ENCODE measurements around the genes BMP2K and RASGEF1B.

DNA sequence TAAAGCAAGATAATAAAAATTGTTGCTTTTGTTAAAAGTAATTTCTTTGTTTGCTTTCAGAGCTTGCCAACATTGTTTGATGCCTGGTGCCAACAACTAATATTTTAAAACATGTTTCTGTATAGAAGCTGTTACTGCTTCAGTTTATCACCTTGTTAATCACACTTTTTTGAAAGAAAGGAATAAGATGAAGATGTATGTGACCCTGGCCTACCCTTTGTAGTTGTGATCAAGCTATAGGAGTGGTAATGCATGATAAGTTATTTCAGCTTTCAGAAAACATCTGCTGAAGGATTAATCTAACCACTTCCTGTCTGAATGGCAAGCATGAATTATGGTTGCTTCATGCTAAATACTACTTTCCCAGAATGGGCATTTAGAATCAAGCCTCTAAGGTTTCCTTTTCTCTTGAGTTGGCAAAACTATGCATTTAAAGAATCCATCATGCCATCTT, 58.9 kb downstream of the ANXA3 start:
- PRO-cap: no peak
- RAMPAGE, long total RNA: no peak

GRCh38 chr4:78633943-78634641, 82.5 kb downstream of the ANXA3 start:
- PRO-cap: no peak
- RAMPAGE, long total RNA: no peak

GRCh38 chr4:78775039-78776164, 748 bp upstream of the BMP2K start:
- PRO-cap: unidirectional peak, minus-strand start at chr4:78775589; bidirectional peak, plus-strand start at chr4:78776060, minus-strand start at chr4:78775905
- RAMPAGE, long total RNA: no peak

DNA sequence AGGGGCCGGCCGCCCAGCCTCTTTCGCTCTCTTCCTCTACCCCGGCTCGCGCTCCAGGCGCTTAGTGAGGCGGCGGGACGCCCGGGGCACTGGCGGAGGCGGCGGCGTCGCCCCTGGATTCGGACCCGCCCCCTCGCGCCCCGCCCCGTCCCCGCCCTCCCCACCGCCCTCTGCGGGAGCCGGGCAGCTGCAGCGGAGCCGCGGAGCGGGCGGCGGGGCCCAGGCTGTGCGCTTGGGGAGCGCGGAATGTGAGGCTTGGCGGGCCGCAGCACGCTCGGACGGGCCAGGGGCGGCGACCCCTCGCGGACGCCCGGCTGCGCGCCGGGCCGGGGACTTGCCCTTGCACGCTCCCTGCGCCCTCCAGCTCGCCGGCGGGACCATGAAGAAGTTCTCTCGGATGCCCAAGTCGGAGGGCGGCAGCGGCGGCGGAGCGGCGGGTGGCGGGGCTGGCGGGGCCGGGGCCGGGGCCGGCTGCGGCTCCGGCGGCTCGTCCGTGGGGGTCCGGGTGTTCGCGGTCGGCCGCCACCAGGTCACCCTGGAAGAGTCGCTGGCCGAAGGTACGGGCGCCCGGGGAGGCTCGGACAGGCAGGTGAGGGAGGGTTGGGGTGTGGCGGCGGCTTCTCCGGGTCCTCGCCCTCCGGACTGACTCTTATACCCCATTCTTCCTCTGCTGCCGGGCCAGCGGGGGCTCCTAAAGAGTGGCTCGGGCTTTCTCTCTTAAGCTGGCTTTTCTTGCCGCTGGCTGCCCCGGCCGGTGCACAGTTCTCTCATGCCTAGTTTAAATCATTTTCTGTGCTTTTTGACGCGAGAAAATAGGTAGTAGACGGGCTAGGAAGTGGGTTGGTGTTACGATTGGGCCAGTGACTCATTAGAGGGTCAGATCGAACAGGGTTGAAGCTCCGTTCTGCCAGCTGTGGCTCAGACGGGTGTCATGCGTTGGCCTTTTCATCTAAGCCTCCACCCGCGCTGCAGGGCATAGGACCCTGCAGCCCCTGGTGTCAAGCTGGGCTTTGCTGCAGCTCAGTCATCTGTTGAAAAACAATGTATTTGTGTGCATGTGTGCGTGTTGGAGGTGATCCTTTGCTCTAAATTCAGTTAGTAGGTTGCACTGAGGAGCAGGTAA, at the start of gene BMP2K:
Gene BMP2K (plus strand): TSS at position 186 of the 1,123 bp plus-strand sequence.
- PRO-cap: bidirectional peak, plus-strand start at position 186 of the sequence, minus-strand start at position 66 of the sequence; bidirectional peak, plus-strand start at position 659 of the sequence, minus-strand start at position 644 of the sequence; bidirectional peak, plus-strand start at position 868 of the sequence, minus-strand start at position 792 of the sequence; bidirectional peak, plus-strand start at position 921 of the sequence, minus-strand start at position 920 of the sequence
- RAMPAGE, long total RNA: no peak

GRCh38 chr4:78797481-78798733, 21.8 kb downstream of the BMP2K start:
- PRO-cap: no peak
- RAMPAGE, long total RNA: no peak

DNA sequence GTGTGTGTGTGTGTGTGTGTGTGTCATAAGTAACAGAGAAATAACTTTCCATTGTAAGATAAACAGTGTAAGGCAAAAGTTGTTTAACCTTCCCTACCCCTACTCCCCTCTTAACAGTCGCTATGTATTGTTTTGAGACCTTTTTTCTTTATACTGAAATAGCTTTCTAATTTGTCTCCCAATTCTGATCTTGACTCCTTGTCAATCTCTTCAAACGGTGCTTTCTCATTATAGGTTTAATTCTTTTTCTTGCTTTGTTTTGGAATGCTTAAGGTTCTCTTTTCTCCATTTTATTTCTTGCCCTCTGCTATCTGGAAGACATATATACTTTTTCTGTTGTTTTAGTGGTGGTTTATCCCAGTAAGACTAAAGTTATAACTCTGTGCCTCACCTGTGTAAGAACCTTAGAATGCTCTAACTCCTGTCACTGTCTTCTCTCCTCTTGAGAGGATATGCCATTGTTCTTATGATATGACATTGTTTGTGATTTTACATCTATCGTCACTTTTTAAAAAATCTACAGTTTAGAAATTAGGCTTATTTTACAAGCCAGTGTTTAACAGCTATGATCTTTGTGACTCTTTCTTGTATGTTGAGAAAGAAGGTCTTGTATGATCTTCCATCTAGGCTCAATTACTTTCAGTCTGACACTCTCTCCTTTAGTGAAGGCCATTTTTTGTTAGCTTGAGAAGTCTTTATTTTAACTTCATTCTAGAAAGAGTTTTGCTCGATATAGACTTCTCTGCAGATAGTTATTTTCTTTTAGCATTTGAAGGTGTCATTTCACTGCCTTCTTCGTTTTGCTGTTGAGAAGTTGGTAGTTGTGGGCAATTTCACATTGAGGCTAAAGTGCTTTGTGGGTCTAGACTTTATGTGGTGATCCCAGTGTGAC, 25.5 kb downstream of the BMP2K start:
- PRO-cap: no peak
- RAMPAGE, long total RNA: no peak

GRCh38 chr4:78909325-78910152, 29.7 kb downstream of the PAQR3 start:
- PRO-cap: no peak
- RAMPAGE, long total RNA: no peak

GRCh38 chr4:78910153-78911208, 28.8 kb downstream of the PAQR3 start:
- PRO-cap: no peak
- RAMPAGE, long total RNA: no peak

DNA sequence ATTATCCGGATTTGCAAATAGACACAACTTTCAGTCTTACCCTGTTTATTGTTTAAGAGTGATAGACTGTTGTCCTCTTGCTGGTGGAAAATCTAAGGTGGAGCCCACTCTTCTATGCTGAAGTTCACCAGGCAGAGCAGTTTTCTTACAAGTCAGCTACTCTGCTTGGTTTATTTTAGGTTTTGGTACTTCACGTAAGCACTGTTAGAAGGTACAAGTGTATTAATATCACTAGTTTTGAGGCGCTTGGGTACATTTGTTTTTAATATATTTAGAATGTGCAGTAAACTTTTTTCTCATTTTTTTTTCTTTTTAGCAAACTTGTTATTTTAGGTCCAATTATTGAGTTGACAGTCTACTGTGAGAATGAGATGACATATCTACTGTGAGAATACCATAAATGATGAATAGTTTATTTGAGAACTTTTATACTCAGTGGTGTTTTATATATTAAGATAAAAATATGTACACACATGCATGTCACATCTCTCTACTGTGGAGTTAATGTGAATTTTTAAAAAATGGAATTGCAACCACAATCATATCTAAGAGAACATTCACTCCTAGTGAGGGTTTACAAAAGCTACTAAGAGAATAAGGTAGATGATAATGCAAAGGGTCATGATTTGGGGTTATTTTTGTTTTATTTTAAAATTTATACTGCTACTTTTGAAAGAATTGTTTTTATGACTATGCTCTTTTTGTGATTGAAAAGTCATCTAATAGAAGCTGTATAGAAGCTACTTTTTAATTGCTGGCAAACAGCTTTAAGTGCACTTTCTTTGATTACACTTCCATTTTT, 23.9 kb downstream of the PAQR3 start:
- PRO-cap: no peak
- RAMPAGE, long total RNA: no peak

DNA sequence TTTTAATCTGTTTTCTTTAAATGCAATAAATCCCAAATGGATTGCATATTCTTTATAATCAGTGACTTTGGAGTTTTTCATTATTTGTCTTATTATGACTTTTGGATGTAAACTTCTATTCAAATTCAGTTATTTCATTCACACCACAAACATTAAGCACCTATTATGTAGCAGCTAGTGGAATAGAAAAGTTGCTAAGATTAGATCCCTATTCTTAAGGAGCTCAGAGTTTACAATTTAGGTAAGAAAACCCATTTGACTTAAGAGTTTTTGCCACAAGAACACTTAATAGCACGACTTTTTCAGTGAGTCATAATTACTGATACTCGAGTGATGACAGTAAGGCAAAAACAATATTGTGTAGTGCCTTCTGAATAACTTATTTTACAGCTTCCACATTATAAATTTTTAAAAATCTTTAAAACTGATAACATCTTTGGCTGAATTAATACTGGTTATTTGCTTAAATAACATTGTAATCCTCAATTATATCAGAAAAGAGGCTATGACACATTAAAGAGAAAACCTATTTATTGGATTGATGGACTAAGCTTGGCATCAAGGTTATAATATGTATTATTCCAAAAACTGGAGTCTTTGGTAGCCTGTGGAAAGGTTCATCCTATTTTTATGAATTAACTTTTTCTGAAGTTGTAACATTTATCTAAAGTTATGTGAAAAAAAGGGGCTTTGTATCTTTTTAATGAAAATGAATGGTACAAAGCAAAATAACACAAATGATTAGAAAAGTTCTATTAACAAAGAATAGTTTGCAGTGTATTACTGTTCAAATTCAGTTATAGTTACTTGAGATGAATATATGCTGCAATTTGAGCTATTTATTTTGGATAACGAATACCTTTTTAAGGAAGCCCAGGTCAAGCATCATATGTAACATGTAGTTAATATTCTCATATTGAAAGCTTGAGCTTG, 22.7 kb downstream of the PAQR3 start:
- PRO-cap: no peak
- RAMPAGE, long total RNA: no peak

DNA sequence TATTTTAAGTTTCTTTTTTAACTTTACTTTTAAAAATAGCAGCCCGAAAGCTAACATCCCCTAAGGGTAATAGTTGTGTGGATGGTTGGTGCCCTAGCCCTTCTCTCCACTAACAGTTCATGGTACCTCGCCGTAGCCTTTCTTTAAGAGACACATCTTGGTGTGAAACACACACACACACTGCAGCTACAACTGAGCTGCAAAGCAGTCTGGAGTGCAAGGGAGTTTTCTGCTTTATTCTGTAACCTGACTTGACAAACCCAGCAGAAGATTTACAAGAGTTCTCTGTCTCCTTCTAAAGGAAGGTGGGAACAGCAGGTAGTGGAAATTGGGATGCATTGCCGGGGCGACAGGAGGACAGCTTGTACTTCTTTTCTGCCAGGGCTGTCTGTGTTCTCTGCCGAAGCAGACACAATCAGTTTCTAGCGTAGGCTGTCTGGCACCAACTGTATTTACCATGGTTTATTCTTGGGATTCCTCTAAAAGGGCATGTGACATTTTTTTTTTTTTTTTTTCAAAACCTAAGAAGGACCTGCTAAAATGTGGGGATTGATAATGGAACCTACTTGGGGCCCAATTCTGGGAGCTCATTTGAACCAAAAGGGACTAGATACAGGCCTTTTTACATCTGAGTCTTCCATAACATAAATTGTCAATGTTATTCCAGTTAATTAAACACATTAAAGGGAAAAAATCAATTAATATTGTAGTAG, 190.8 kb upstream of the GK2 start:
- PRO-cap: no peak
- RAMPAGE, long total RNA: no peak

DNA sequence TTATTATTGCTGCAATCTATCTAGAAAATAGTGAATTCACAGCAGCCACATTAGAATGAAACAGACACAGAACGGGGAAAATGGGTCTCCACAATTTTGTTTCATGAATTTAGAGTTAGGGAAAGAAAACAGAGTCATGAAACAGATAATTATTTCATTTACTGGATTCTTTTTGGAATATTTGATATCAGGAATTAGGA, 61.0 kb downstream of the ANTXR2 start:
- PRO-cap: no peak
- RAMPAGE, long total RNA: no peak

DNA sequence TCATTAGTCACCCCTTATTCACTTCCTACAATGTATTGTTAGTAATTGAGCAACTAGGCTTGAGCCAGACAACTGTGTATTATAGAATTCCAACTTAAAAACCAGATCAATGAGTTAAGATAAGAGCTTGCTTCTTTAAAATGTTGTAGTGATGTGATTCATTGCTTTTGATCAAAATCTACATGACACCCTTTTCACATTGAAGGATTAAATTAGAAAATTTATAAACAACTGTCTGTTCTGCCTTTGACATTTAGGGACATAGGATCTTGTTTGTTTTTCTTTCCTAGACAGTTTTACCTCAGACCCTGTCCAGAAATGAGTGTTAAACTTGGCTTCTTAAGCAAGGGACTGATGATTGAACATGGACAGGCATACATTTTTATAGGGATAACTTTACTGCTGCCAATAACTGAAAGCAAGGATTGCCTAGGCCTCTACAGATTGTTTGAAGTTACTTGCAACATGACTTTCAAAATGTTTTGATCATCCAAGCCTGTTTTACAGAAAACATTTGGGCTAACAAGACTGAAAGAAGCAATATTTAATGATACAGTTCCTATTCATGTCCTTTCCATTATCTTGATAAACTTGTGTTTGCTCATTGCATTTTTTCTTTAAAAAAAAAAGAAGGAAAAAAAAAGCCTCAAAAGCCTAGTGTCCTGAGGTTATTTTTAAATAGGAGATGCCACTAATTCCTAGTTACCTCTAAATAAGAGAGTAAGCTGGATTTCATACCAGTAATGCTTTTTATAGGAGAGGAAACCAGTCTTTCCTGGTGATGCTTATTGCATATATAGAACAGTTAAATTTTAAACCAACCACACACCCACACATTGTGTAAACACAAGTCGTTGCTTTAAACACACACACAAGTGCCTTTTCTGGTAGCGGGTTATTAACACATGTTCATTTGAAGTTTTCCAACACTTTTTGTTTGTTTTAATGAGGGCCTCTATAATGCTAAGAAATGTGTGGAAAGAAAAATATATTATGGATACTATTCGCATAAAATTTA, 2.5 kb downstream of the ANTXR2 start:
- PRO-cap: no peak
- RAMPAGE, long total RNA: no peak

- PRO-cap: unidirectional peak, plus-strand start at chr4:81471584; bidirectional peak, plus-strand start at chr4:81472067, minus-strand start at chr4:81471907
- RAMPAGE, long total RNA: no peak
Measured at GRCh38 chr4:81471397-81471959, at the start of gene RASGEF1B. Gene RASGEF1B (minus strand): TSS chr4:81471907.

DNA sequence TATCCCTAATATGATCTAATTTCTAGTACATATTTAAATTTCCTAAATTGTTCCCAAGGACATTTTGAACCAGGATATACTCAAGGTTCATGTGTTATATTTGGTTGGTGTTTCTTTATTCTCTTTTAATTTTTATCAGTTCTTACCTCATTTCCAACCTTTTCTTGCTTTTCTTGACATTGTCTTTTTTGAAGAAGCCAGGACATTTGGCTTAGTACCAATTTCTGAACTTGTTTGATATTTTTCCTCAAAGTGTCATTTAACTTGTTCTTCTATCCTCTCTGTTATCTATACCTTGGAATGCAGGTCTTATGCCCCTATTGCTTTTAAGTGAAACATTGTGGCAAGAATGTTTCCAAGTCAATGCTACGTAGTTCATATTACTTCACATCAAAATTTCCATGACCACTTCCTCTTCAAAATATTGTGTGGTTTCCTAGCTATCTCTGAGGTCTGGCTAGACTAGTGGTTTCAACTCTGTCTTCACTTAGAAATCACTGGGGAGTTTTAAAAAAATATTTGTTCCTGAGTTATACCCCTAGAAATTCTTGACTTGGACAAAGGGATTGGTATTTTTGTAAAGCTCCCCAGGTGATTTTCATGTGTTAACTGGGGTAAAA, 20.1 kb upstream of the RASGEF1B start:
- PRO-cap: no peak
- RAMPAGE, long total RNA: no peak

DNA sequence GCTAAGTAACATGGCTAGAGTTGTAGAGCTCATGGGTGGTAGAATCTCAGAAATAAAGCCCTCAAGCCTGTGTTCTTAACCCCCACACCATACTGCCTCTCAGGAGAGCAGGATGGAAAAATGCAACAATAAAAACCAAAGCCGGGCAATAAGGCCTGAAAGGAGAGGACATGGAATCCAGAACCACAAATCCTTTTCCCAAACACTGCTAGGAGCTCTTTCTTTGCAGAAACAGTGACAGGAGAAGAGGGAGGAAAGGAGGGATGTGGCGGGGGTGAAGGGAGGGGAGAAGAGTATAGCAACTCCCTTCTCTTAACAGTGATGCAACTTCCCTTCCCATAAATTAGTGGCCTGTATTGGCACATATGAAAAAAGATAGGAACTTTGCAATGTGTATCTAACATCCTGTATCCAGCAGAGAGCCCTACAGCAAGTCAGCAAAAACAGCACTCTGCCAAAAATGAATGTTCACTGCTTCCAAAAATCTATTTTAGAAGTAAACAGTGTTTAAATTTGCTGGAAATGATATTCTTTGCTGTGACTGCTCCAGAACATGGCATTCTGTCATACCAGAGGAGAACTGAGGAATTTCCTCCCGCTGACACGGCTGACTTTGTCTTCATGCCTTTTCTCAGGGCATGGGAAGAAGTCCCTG, 343.2 kb upstream of the RASGEF1B start:
- PRO-cap: no peak
- RAMPAGE, long total RNA: no peak

DNA sequence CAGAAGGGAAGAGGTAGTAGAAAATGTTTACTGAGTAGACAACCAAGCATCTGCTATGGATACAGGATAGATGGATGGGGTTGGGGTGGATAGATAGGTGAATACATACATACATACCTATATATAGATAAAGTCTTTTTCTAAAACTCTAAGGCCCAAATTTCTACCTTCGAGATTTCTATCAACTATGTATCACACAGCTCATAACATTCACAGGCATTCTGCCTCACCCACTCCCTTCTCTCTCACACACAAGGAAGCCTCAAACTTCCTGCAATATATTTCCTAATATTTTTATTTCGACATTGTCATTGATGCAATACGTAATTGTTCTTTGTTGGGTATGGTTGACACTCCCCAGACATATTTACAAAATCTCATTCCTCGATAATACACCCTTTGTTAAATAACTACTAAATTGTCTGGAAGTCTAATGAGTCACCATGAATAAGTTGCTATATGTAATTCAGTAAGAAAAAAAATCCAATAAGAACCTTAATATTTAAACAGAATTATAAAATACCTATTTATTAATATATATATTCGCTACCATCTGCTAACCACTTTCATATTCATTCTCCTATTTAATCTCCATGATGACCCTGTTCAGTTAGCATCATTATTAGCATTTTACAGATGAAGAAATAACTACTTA, 143.5 kb downstream of the HNRNPD start:
- PRO-cap: no peak
- RAMPAGE, long total RNA: no peak

GRCh38 chr4:82347989-82348918, 25.5 kb downstream of the HNRNPD start:
- PRO-cap: no peak
- RAMPAGE, long total RNA: no peak

- PRO-cap: no peak
- RAMPAGE, long total RNA: no peak
Measured at GRCh38 chr4:82353925-82354565, 19.7 kb downstream of the HNRNPD start.

GRCh38 chr4:82371224-82371805, 2.5 kb downstream of the HNRNPD start:
- PRO-cap: no peak
- RAMPAGE, long total RNA: no peak

All from OCI-LY7 (cell line).